Umbilical cord (tissue), 2 donors: Measurements from ENCODE around the genes ZNF91 and RPSA2.

GRCh38 chr19:21709193-21709629, 58.2 kb downstream of the ZNF100 start:
- RAMPAGE, long total RNA = no peak

GRCh38 chr19:22427119-22427385, 4.9 kb upstream of the ZNF98 start:
- RAMPAGE, long total RNA = no peak

GRCh38 chr19:23394794-23395841, at the start of gene ZNF91:
ZNF91 (minus strand) TSS chr19:23395471.
- RAMPAGE, long total RNA = start-site peak on the minus strand at chr19:23395454-23395490, 204 and 32 reads in 2 replicates

DNA sequence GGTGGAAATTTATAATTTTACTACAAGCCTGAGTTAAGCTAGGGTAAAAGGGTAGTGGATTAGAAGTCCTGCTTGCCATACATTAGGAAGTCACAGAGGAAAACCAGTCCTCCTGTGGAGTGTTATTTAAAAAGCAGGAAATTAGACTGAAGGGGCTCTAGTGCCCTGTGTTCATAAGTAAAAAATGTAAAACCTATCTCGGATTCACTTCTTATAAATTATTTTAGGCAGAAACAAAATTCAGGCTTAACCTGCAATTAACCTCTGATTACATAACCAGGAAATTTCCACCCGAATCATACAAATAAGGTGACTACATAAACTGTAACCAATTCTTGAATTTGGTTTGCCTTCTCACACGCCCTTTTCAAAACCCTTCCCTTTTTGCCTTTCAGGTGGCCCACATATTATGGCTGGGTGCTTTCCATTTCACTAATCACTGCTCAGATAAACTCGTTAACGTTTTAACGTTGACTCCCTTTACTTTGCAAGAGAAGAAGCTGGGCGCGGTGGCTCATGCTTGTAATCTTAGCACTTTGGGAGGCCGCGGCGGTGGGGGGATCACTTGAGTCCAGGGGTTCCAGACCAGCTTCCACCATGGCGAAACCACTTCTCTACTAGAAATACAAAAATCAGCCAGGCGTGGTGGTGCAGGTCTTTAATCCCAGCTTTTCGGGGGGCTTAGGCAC, 19.6 kb upstream of the ZNF91 start:
- RAMPAGE, long total RNA = no peak

GRCh38 chr19:23762599-23763865, at the start of gene RPSA2:
RPSA2 (plus strand) TSS chr19:23763004.
- RAMPAGE, long total RNA = no peak

DNA sequence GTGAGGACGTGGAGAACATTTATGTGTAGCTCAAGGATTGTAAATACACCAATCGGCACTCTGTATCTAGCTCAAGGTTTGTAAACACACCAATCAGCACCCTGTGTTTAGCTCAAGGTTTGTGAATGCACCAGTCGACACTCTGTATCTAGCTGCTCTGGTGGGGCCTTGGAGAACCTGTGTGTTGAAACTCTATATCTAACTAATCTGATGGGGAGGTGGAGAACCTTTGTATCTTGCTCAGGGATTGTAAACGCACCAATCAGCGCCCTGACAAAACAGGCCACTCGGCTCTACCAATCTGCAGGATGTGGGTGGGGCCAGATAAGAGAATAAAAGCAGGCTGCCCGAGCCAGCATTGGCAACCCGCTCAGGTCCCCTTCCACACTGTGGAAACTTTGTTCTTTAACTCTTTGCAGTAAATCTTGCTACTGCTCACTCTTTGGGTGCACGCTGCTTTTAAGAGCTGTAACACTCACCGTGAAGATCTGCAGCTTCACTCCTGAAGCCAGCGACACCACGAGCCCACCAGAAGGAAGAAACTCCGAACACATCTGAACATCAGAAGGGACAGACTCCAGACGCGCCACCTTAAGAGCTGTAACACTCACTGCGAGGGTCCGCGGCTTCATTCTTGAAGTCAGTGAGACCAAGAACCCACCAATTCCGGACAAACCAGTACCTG, 44.8 kb upstream of the ZNF254 start:
- RAMPAGE, long total RNA = no peak

DNA sequence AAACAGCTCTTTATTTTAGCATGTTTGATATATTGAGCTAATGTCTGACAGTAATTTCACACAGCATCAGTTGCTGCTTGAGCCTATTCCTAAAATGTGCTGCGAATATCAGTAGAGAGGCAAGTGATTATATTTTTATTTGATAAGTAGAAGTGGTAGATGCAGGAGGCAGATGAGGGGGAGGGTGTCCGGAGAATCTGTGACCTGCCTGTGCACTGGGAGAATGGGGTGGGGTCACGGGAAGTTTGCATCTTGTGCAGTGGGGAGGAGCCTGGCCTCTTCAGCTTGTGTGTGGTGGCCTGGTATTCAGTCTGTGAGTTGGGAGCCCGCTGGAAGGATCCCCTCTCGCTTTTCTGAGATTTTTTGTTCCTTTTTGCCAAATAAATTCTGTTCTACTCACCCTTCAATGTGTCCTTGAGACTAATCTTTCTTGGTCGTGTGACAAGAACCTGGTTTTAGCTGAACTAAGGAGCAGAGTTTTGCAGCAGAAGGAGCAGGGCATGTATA, 1257.5 kb downstream of the UQCRFS1 start:
- RAMPAGE, long total RNA = no peak

DNA sequence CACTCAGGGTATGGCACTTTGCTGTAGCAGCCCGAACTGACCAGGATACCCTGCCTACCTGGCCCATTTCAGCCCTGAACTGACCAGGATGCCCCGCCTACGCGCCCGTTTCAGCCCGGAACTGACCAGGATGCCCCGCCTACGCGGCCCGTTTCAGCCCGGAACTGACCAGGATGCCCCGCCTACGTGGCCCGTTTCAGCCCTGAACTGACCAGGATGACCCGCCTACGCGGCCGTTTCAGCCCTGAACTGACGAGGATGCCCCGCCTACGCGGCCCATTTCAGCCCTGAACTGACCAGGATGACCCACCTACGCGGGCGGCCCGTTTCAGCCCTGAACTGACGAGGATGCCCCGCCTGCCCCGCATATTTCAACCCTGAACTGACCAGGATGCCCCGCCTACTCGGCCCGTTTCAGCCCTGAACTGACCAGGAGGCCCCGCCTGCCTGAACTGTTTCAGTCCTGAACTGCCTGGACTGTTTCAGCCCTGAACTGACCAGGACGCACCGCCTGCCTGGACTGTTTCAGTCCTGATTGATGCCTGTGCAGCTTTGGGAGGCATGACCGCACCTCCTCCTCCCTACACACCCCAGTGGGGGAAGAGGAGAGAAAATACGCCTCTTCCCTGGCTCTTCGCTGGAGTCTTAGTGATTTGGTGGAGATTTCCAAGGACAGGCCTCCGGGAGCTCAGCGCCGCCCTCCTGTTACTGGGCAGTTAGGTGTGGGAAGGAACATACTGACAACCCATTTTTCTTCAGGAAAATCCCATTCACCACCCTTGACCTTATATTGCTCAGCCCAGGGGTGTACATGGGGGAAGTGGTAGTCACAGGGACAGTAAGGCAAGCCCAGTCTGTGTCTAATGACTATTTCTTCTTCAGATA, 119.8 kb downstream of the UQCRFS1 start:
- RAMPAGE, long total RNA = no peak

GRCh38 chr19:29247729-29248296, 34.9 kb upstream of the UQCRFS1 start:
- RAMPAGE, long total RNA = no peak

DNA sequence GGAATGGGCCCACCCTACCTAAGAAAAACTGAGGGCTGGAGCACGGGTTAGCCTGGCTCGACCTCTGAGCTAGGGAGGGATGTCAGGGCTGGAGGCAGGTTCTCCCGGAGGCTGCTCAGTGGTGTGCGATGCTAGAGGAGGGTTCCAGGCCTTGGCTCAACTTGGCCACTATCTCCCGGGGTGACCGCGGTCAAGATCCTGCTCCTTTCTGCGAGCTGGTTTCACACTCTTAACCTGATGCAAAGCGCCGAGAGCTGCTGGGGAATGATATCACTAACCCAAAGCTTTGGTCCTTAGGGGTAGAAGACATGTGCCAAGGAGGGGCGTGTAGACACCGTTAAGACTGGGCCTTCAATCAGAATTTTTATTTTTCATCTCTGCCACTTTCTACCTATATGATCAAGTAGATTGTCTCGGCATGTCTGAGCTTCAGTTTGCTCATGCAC, 384 bp downstream of the POP4 start:
- RAMPAGE, long total RNA = no peak

GRCh38 chr19:29623707-29624321, 17.7 kb downstream of the POP4 start:
- RAMPAGE, long total RNA = no peak

GRCh38 chr19:29830958-29831641, 19.3 kb downstream of the CCNE1 start:
- RAMPAGE, long total RNA = no peak

- RAMPAGE, long total RNA = no peak
These were observed 145.7 kb upstream of the ZNF536 start for GRCh38 chr19:30226436-30226925.

DNA sequence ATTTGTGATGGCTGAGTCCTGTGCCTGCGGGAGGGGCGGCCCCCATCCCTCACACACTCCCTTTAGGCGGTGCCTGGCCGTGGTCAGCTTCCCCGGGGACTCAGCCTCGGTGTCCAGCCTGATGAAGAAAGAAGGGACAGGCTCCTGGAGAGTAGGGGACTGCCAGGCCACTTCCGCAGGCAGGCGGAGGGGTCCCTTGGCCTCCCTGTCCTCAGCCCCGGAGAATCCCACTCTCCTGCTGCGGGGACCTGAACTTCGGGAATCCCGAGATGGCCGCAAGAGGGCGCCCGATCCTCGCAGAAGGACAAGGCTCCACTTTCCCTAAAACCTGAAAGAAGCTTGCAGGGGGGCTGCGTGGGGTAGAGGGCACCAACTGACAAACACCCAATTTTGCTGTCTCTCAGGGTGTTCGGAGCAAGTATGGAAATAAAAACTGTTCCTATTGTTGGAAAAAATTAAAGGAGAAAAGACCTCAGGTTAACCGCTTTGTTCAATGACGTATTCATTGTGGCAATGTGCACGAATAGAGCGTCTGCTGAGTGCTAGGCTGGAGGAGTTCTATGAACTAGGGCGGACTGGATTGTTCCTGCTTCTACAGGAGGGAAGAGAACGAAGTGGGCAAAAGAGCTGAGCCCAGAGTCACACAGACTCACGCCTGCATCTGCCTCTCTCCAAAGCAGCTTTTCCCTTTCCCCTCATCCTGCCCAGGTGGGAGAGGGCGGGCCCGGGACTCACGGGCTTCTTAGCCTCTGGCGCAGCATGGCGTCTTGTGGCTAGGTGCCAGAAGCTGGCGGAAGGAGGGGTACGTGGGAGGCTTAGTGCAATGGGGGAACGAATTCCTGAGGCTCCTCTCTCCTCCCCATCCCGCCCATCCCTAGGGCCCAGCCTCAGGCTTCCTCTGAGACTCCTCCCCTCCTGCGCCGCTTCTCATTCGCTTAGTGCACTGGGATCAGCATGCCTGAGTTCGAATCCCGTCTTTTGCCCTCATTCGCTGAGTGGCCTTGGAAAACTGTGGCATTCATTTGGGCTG, 297.5 kb downstream of the ZNF536 start:
- RAMPAGE, long total RNA = no peak

- RAMPAGE, long total RNA = no peak
These were observed 71.6 kb downstream of the TSHZ3 start for GRCh38 chr19:31277349-31278400.

GRCh38 chr19:31339267-31339799, 9.9 kb downstream of the TSHZ3 start:
- RAMPAGE, long total RNA = no peak

DNA sequence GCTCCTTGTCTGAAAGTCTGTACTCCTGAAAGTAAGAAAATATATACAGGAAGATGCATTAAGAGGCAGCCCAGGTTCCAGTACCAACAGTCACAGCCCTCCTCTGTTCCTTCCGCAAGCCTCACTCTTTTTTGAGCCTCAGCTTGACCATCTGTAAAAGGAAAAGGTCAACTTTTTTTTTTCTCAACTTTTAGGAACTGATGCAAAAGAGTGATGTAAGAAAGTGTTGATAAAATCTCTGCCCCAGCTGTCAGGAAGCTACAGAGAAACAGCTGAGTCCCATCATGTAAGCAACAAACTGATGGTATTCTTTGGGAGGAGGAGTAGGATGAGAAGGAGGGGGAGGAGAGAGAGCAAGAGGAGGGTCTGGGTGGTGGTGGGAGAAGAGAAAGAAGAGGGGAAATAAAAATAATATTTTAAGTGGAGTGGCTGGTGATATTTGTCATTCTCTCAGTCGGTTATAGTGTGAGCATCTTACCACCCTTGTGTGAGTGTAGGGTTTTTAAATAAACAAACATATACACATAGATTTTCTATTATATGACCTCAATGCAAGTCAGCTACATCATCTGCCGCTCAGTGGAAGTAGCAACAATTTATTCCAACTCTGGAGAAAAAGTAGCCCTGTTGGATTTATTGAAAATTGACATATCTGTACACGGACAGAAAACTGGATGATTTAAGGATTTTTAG, 234.0 kb upstream of the TSHZ3 start:
- RAMPAGE, long total RNA = no peak

- RAMPAGE, long total RNA = no peak
These were observed 674 bp downstream of the ZNF507 start for GRCh38 chr19:32345761-32346806.

DNA sequence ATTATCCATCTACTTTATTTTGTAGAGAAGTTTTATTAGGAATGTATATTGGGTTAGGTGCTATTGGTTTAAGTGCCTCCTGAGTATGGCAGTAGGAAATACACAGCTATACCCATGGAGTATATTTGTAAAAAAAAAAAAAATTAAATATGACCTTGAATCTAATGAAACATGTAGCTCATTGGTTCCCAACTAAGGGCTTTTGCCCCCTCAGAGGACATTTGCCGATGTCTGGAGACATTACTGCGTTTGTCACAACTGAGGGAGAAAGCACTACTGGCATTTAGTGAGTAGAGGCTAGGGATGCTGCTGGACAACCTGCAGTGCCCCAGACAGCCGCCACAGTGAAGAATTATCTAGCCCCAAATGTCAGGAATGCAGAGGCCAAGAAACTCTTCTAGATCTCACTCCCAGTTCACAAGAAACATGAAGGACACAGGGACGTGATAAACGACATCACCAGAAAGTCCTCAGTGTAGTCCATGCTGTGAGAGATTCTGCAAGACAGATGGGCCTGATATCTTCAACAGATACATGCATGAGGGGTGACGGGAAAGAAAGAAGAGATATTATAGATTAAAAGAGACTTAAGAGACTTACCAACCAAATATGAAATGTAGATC, 29.7 kb downstream of the ZNF507 start:
- RAMPAGE, long total RNA = no peak

- RAMPAGE, long total RNA = no peak
These were observed 8.4 kb upstream of the PDCD5 start for GRCh38 chr19:32572533-32572962.